Zone of skin (tissue), 1 donor: ENCODE data around the genes AGAP3 and ASB10.

DNA sequence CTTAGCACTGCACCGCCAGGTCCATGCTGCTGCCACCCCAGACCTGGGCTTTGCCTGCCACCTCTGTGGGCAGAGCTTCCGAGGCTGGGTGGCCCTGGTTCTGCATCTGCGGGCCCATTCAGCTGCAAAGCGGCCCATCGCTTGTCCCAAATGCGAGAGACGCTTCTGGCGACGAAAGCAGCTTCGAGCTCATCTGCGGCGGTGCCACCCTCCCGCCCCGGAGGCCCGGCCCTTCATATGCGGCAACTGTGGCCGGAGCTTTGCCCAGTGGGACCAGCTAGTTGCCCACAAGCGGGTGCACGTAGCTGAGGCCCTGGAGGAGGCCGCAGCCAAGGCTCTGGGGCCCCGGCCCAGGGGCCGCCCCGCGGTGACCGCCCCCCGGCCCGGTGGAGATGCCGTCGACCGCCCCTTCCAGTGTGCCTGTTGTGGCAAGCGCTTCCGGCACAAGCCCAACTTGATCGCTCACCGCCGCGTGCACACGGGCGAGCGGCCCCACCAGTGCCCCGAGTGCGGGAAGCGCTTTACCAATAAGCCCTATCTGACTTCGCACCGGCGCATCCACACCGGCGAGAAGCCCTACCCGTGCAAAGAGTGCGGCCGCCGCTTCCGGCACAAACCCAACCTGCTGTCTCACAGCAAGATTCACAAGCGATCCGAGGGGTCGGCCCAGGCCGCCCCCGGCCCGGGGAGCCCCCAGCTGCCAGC lies 3.1 kb downstream of the REPIN1 start:
- RRBS, result 97% methylated on average over 23 of the region's 58 CpGs

DNA sequence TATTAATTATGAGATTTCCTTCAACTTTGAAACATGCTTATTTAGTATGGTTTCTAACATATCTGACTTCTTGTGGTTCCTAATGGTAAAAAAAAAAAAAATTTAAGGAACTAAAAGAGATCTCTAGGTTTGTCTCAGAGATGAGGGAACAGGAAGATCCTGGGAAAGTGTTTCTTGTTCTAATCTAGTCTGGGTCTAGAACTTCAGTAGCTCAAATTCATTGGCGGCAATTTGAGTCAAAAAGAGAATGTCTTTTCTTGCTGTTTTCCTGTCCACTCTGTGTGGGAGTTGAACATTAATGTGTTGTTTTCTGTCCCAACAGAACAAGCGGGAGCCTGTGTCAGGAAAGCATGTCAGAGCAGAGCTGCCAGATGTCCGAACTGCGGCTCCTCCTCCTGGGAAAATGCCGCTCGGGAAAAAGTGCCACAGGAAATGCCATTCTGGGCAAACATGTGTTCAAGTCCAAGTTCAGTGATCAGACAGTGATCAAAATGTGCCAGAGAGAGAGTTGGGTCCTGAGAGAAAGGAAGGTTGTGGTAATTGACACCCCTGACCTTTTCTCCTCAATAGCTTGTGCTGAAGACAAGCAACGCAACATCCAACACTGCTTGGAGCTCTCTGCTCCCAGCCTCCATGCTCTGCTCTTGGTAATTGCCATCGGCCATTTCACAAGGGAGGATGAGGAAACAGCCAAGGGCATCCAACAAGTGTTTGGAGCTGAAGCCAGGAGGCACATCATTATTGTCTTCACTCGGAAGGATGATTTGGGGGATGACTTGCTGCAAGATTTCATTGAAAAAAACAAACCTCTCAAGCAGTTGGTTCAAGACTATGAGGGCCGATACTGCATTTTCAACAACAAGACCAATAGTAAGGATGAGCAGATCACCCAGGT lies 16.2 kb downstream of the GIMAP8 start:
- RRBS, result no CpG with 5 or more reads among the region's 10 CpGs

DNA sequence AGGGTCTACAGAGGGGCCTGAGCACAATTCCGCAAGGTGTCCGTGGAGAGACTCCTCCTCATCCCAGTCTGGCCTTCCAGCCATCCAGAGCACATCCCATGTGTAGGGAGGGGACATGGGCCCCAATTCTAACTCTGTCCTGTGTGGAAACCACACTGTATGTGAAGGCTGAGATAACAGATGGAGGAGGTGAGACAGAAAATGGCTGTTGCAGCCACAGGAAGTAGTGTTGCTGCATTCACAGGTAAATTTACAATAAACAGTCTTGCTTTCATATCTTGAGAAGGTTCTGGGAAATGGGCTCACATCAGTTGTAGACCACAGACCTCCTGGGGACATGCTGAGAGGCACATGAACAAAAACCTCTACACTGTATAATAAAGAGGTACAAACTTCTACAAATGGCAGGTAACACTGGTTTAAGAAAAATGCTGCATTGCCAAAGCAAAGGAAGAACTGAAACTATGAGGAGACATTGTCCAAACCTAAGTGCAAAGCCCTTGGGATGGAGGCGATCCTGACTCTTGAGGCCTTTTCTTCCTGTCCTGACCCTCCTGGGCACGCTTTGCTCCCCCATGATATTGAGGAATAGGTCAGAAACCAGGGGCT lies 21.6 kb upstream of the GIMAP2 start:
- RRBS, result no CpG with 5 or more reads among the region's 4 CpGs

DNA sequence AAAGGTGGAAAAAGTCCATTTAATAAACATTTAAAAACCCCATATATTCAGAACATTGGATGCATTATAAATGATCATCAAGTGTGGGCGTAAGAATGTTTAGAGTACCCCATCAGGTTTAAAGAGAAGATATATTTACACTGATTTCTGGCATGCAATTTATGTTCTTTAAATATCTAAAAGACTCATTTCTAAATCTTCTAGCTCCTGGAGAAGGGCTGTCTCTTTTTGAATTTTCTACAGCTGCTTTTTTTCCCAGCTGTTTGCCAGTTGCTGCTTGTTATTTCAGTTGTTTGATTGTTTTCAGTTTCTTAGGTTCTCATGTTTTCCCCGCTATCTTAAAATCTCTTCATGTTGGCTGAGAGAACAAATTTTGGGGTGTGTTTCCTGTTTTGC lies 8.9 kb upstream of the GIMAP2 start:
- RRBS, result no CpG with 5 or more reads among the region's 2 CpGs

DNA sequence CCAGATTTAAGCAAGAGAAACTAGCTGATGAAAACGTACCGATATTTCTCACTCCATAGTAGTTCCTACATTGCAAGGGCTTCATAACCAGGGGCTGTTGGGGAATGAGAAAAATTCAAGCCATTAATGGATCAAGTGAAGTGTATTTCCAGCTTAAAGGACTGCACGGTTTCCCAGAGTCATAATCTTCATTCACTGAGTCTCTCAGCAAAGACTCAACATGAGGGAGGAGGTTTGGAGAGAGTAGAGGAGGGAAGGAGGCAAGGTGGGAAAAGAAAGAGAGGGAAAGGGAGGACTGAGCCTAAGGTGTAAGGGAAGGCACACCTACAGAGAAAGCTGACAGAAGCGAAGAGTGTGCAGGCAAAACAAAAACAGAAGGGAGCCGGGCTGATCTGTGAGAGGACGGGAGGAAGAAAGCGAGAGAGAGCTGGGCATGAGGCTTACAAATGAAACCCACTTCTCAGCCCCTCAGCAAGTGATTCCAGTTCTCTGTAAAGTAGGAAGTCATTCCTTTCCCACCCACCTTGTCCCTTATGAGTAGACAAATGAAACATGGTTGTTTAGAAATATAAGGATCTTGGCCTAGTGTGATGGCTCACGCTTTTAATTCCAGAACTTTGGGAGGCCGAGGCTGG lies 694 bp downstream of the GIMAP2 start:
- RRBS, result no CpG with 5 or more reads among the region's 9 CpGs

- RRBS, result no CpG with 5 or more reads among the region's 2 CpGs
These were observed 2.1 kb downstream of the GIMAP5 start for GRCh38 chr7:150739356-150739753.

GRCh38 chr7:150903522-150903977 lies 51.2 kb downstream of the AOC1 start:
- RRBS, result 33% methylated on average over 1 of the region's 12 CpGs

DNA sequence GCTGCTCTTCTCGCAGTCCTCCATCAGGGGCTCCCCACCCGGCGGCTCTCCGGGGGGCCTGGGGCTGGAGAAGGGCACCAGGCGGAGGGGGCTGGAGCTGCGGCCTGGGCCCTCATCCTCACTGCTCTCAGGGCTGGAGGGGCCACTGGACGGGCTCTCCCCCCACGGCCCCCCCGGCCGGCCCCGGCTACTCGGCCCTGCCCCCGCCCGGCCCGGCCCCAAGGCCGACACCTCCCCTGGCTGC lies 30.6 kb downstream of the KCNH2 start:
- RRBS, result 12% methylated on average over 7 of the region's 16 CpGs

DNA sequence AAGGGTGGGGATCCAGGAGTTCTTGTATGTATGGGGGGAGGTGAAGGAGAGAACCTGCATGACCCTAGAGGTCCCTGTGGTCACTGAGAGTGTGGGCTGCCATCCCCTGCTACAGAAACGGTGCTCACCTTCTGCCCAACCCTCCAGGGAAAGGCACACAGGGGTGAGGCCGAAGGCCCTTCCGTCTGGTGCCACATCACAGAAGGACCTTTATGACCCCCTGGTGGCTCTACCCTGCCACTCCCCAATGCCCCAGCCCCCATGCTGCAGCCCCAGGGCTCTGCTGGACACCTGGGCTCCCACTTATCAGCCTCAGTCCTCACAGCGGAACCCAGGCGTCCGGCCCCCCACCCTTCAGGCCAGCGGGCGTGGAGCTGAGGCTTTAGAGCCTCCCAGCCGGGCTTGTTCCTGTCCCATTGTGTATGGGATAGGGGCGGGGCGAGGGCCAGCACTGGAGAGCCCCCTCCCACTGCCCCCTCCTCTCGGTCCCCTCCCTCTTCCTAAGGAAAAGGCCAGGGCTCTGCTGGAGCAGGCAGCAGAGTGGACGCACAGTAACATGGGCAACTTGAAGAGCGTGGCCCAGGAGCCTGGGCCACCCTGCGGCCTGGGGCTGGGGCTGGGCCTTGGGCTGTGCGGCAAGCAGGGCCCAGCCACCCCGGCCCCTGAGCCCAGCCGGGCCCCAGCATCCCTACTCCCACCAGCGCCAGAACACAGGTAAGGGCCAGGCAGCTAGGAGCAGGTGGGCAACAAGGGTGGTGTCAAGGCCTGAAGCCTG lies 2.6 kb downstream of the NOS3 start:
- RRBS, result 35% methylated on average over 4 of the region's 19 CpGs

GRCh38 chr7:151027039-151027668 lies 1.1 kb upstream of the ABCB8 start:
- RRBS, result no CpG with 5 or more reads among the region's 7 CpGs

DNA sequence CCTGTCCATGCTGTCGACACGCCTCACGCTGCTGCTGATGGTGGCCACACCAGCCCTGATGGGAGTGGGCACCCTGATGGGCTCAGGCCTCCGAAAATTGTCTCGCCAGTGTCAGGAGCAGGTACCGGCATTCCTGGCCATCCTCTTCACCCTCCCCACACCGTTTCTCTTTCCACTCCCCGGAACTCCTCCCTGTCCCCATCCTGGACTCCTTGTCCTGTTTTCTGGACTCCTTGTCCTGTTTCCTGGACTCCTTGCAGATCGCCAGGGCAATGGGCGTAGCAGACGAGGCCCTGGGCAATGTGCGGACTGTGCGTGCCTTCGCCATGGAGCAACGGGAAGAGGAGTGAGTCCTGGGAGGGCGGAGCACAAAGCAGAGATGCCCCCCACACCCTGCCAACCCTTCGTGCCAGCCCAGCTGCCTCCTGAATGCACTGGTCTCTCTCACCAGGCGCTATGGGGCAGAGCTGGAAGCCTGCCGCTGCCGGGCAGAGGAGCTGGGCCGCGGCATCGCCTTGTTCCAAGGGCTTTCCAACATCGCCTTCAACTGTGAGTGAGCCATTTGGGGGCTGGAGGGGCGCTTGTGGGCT lies 7.5 kb downstream of the ABCB8 start:
- RRBS, result 100% methylated on average over 2 of the region's 25 CpGs

GRCh38 chr7:151047974-151048475 lies 306 bp upstream of the ASIC3 start:
- RRBS, result no CpG with 5 or more reads among the region's 9 CpGs

DNA sequence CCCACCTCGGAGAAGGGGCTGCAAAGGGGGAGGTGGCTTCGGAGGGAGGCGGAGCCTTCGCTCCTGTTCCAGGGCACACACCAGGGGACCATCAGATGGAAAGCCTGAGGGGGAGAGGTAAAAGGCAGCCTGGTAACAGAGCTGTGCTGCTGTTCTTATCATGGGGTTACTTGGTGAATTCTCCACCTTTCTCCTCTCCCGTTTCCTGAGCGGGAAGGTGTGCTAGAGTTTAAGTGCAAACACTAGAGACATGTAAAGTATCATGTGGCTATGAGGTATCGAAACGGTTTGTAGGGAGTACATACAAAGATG lies 1.7 kb downstream of the FASTK start:
- RRBS, result no CpG with 5 or more reads among the region's 8 CpGs

GRCh38 chr7:151081789-151082099 lies 1.1 kb upstream of the FASTK start:
- RRBS, result 10% methylated on average over 3 of the region's 11 CpGs

GRCh38 chr7:151085770-151086814 lies at the start of gene AGAP3:
Gene AGAP3 (plus strand): TSS chr7:151086475.
- RRBS, result 1% methylated on average over 75 of the region's 114 CpGs

DNA sequence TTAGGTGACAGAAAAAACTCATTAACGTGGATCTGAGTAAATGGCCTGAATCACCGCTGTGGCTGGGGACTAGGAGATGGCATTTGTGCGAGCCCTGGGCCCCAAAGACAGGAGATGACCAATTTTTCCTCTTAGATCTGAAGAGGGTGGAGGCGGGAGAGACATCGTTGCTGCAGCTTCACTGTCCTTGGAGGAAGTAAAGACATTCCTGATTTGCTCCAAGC lies 2.0 kb downstream of the AGAP3 start:
- RRBS, result no CpG with 5 or more reads among the region's 5 CpGs

DNA sequence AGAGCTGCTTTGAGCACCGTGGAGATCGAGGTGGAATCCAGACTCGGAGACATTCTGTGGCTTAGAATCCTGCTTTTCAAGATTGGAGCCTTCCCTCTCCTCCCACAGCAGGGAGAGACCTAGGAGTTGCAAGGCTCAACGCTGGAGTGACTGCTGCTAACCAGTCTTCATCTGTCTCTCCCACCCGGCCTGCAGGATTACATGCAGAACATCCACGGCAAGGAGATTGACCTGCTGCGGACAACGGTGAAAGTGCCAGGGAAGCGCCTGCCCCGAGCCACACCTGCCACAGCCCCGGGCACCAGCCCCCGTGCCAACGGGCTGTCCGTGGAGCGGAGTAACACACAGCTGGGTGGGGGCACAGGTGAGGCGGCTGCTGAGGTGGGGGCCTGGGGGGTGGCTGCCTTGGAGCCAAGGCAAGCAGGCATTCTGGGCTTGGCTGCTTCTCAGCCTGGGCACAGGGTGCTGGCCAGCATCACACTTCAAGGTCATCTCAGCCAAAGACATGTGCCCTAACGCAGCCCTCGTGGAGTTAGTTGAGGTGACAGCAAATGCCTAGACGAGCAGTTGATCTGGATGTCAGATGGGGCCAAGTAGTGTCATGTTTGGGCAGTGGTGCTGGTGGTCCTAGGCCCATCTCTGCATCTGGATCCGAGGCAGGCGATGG lies 33.2 kb downstream of the GBX1 start:
- RRBS, result 73% methylated on average over 5 of the region's 21 CpGs

DNA sequence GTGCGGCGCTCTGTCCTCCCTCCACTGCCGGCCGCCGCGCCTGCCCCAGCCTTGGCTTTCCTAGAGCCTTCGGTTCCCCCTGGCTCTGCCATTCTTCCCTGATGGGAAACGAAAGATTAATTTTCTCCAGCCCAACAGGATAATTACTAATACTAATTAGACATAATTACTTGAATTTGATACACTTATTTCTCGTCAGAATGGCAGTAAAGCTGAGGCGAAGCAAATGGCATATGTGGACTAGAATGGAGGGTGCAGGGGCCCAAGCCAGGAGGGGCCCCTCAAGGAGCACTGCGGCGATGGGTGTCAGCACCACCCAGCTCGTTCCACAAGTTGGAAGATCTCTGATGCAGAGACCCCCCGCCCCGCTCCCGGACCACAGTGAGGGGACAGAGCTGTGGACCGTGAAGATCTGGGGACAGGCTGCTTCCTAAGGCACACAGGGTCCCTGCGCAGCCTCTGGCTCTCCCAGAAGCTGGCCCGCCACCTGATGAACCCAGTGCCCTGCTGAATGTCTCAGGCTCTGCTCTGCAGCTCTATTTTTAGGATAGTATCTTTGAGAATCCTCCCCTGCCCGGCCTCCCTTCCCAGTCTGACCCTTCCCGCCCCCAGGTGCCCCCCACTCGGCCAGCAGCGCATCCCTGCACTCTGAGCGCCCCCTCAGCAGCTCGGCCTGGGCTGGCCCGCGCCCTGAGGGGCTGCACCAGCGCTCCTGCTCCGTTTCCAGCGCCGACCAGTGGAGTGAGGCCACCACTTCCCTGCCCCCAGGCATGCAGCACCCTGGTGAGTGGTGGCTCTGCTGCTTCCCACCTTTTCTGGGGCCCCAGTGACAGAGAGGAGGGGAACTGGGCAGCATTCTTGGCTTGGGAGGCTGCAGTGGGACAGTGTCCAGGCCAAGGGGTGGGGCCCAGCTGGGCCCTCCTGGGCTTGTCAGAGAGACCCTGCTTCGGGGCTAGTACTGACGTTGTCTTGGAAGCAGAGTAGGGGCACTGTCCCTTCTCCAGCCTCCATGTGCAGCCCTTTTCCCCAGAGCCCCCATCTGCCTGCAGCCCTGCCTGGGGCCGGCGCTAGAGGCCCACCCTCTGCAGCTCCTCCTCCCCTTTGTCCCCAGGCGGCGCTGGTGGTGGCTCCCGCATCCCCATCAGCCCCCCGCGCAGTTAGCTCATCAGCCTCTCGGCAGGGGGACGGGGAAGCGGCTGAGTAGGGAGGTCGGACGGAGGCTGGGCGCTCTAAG lies 29.5 kb downstream of the GBX1 start:
- RRBS, result no CpG with 5 or more reads among the region's 46 CpGs

DNA sequence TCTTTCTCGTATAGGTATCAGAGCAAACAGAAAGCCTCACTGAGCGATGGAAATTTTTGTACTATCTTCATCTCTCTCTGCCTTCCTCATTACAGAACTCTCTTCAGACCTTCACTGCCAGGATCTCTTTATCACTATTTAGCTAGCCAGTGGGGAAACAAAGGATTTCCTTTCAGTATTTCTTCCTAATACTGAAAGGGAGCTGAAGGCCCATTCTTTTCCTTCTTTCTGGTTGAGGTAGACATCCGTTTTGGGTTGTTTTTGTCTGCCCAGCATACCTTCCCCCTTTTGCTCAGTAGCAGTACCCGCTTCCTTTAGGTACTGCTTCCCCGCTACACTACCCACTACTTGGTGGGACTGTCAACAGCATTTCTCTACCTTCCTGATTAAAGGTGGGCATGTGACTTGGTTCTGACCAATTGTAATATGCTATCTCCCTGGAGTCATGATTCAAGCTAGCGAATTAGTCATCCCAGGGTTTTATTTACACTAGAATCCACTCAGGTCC lies 10.1 kb downstream of the GBX1 start:
- RRBS, result no CpG with 5 or more reads among the region's 6 CpGs

- RRBS, result 68% methylated on average over 9 of the region's 27 CpGs
These were observed at the start of gene ASB10 for GRCh38 chr7:151187128-151188063. Gene ASB10 (minus strand): TSS chr7:151187250.